BJ (cell line): ENCODE measurements around the genes RFX8, TGFBRAP1 and NCK2.

DNA sequence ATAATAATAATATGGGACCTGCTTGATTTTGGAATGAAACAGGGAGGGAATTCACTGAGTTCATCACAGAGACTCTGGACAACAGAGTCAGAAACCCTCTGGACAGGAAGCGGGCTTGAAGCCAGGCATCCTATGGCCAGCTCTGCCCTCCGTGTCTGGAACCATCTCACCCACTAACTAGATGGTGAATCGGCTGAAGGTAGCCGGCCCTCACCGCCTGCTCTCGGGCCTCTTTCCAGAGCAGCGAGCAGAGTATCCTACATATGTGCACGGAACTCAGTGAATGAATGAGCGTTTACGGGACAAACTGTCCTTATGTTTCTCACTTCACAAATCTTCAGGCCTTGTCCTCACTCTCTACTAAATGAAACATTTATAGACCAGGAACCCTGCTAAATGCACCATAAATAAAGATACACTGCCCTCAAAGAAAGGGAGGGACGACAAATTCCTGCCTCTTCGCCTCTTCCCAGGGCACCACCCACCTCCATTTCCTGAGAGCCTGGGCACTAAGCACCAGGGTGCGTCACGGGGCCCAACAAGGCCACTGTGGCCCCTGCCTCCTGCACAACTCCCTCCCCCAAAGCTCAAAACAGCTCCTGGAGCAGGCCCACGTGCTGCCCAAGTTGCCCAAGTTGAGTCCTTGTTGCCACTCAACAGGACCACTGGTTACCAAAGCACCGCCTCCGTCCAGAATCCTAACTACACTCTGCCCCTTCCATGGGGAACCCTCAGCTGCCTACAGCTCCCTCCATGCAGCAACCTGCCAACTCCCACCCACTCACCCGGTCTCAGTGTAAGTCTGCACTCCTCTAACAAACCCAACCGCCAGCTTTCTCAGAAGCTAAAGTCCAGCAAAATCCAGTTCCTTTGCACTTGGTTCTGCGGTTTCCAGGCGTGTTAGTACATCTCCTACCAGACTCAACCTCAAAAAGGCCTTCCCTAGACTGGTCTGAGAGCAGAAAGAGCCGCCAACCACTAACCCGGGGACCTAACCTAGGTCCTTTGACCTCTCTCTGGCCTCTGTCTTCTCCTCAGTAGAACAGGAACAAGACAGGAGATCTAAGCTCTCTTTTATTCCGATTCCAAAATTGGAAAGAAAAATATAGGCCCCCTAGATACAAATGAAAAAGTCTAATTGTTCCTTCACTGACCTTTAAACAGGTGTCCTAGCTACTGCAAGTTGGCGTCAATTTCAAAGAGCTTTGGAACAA lies 1.5 kb downstream of the TBC1D8 start:
- CAGE, long polyA plus RNA: no peak
- RRBS: no CpG with 5 or more reads among the region's 25 CpGs

- CAGE, long polyA plus RNA: no peak
- RRBS: no CpG with 5 or more reads among the region's 10 CpGs
Observed at GRCh38 chr2:101223736-101224277, 28.9 kb upstream of the CNOT11 start.

DNA sequence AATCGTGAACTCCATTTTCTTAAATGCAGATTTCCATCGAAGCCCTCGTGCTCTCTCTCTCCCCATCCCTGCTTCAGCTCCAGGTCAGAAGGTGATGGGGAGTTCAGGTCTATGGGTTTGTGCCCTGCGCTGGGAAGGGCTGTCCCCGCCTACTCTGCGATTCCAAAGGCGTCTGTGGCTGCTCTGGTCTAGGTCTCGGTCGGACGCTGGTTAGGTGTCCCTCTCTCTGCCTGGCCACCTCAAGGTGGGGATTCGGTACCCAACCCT lies 856 bp downstream of the CREG2 start:
- CAGE, long polyA plus RNA: no peak
- RRBS: no CpG with 5 or more reads among the region's 11 CpGs

- CAGE, long polyA plus RNA: no peak
- RRBS: no CpG with 5 or more reads among the region's 3 CpGs
Observed at GRCh38 chr2:101396254-101396700, 9.0 kb upstream of the CREG2 start.

- CAGE, long polyA plus RNA: no peak
- RRBS: no CpG with 5 or more reads among the region's 7 CpGs
Observed at GRCh38 chr2:101473114-101473595, 1.8 kb downstream of the RFX8 start.

- CAGE, long polyA plus RNA: no peak
- RRBS: no CpG with 5 or more reads among the region's 12 CpGs
Observed at GRCh38 chr2:101474917-101475481, at the start of gene RFX8. TSS of gene RFX8 (minus strand) at chr2:101475112.

GRCh38 chr2:101834180-101834664 lies 136.7 kb downstream of the MAP4K4 start:
- CAGE, long polyA plus RNA: start-site peak on the plus strand at chr2:101834452-101834458, 290 and 131 reads in 2 replicates
- RRBS: no CpG with 5 or more reads among the region's 4 CpGs

DNA sequence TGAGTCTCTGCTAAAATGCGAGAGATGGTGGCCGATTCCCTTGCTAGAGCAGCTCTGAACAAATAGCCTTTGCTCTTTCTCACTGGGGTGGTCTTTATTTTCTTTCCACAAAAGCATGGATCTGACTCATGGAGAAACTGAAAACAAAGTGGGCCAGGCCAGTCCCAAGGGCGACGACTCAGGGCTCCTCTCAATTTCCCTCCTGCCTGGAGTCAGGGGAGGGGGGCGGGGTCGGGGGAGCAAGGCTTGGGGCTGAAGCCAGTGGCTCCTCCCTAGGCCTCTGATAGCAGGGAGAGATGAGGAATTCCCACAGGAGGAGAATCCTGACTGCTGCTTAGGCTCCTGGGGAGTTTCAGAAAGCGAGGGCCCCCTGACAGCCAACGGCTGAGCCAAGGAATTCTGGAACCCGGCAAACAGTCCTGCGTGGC lies 17.1 kb upstream of the IL1R2 start:
- CAGE, long polyA plus RNA: no peak
- RRBS: no CpG with 5 or more reads among the region's 10 CpGs

- CAGE, long polyA plus RNA: no peak
- RRBS: no CpG with 5 or more reads among the region's 8 CpGs
Observed at GRCh38 chr2:101998628-101999780, 7.2 kb downstream of the IL1R2 start.

GRCh38 chr2:102101743-102102169 lies 40.8 kb upstream of the IL1R1 start:
- CAGE, long polyA plus RNA: no peak
- RRBS: no CpG with 5 or more reads among the region's 5 CpGs

- CAGE, long polyA plus RNA: no peak
- RRBS: no CpG with 5 or more reads among the region's 5 CpGs
Observed at GRCh38 chr2:102110081-102110475, 32.5 kb upstream of the IL1R1 start.

DNA sequence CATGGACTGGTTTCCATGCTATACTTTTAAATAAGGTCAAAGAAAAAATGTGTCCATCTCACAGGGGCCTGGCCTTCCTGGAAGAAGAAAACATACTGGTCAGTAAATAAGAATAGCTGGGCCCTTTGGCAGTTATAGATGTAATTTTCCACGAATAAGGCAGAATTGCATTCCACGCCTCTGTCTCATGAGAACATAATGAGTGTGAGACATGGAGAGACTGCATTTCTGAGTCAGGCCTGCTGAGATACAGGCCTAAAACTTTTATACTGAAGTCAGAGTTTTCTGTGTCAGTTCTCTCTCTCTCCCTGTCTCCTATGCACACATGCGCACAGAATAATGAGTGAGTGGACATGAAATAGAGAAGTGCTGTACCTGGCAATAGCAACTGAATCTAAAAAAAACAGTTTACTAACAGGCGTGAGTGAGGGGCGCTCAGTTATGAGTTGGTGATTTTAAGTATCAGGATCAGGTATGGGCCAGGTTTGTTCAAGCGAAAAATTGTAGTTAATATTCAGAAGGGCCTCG lies 20.4 kb upstream of the IL1R1 start:
- CAGE, long polyA plus RNA: no peak
- RRBS: no CpG with 5 or more reads among the region's 7 CpGs

- CAGE, long polyA plus RNA: no peak
- RRBS: no CpG with 5 or more reads among the region's 3 CpGs
Observed at GRCh38 chr2:102144434-102144733, 1.8 kb downstream of the IL1R1 start.

DNA sequence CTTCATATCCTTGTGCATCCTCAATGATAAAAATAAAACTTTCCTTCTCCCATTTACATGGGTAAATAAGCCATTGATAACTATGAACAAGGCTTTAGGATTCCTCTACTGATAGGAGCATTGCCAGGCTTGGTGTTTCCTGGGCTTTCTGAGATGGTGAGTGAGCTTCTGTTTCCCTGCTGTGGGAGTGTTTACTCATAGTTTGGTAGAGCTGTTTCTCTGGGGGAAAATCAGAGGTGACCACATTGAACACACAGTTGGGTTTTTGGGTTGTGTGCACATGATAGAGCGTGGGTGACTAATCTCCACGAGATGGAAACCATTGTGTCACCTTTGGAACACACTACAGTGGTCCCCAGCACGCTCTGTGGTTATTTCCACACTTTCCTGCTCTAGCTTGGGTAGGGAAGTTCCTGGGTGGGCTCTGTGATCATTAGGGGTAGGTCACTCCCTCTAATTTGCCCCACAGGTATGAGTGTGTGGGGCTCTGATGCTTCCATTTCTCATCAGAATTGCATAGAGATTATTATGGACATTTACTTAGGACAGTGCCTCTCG lies 5.4 kb downstream of the IL1R1 start:
- CAGE, long polyA plus RNA: no peak
- RRBS: no CpG with 5 or more reads among the region's 4 CpGs

GRCh38 chr2:102708719-102709382 lies 27.8 kb downstream of the MFSD9 start:
- CAGE, long polyA plus RNA: no peak
- RRBS: no CpG with 5 or more reads among the region's 8 CpGs

DNA sequence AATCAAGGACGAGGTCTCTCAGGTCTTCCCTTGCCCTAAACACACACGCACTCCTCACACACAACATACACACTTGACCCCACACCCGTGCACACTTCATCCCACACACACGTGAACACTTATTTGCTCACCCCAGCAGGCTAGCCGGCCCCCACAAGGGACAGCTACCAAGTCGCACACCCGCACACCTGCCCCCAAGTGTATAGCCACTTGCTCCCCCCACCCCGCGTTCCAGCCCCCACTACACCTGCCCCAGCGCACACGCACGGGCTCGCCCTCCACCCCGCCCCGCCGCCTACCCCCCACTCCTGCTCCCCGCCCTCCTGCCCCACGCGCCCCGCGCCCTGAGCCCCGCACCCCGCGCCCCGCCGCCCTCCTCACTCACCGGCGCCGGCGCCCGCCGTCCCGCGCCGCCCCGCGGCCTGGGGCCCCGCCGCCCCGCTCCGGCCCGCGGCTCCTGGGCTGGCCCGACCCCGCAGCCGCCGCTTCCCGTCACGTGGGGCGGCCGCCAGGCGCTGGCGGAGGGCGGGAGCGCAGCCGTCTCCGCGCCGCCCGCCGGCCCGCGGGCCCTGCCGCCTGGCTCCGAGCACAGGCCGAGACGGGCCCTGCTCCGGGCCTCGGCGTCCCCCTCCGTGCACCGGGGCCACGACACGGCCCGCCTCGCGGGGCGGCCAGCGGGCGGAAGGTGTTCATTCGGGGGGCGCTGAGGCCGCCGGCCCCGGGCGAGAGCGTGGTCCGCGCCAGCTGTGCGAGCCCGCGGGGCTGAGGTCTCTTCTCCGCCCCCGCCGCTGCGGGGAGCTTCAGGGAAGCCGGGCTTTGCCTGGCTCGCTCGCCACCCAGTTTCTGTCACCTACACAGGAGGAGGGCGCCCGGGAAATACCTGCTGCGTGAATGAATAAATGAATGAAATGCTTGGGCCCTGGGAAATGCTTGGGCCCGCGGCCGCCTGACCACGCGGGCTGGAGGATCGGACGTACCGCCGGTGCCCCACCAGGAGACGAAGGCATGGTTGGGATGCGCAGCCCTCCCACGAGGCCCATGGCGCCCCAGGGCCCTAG lies at the start of gene TGFBRAP1:
TSS of gene TGFBRAP1 (minus strand) at position 496 of the 1,058 bp plus-strand sequence.
- CAGE, long polyA plus RNA: no peak
- RRBS: 2% methylated on average over 50 of the region's 115 CpGs

DNA sequence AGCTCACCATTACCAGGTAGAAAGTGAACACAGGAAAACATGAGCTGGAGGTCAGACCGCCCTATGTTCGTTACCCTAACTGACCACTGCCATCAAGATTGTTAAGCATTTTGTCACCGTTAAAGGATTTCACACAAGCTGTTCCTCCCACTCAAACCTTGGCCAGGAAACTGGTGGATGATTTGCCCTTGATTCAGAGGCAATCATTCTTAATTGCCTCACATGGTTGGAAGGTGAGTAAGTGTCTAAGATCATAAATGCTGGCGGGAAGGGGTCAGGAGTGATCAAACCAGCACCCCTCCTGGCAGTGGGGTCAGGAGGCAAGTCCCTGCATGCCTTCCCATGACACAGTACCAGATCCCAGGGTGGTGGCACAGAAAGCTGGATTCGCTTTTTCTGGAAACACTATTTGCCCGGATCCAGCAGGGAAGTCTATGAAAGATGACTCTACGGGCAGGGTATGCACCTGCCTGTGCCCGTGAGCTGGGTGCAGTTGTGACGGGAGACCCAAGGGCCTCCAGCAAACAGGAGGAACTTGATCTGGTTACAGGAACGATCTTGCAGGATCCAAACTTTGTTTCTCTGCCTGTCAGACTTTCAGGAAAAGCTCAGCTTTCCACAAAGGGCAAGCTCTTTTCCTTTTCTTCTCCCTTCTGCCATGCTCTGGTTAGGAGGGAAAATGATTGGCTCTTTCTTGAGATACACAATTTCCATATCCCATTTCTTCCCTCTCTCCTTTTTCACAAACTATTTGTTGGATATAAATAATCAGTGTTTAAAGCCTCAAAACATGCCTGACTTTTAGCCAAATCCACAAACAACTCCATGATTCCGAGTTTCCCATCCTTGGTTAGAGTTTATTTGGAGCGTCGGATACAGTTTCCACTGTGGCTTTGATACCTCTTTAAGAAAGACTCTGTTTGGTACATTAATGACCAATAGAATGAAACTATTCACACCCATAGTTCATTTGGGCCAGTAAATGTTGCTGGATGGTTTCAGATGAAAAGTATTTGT lies 5.6 kb upstream of the FHL2 start:
- CAGE, long polyA plus RNA: no peak
- RRBS: no CpG with 5 or more reads among the region's 13 CpGs

DNA sequence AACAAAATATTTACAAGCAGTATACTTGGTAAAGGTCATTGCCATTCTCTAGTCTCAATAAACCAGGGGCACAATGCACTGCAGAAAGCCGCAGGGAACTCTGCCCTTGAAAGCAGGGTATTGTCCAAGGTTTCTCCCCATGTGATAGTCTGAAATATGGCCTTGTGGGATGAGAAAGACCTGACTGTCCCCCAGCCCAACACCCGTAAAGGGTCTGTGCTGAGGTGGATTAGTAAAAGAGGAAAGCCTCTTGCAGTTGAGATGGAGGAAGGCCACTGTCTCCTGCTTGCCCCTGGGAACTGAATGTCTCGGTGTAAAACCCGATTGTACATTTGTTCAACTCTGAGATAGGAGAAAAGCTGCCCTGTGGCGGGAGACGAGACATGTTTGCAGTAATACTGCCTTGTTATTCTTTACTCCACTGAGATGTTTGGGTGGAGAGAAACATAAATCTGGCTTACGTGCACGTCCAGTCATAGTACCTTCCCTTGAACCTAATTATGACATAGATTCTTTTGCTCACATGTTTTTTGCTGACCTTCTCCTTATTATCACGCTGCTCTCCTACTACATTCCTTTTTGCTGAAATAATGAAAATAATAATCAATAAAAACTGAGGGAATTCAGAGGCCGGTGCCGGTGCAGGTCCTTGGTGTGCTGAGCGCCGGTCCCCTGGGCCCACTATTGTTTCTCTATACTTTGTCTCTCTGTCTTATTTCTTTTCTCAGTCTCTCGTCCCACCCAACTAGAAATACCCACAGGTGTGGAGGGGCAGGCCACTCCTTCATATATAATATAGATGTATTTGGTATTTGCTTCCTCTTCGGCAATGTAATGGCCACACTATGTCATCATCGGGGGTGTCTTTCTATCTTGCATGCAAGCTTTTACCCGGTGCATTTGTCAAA lies 26.7 kb upstream of the FHL2 start:
- CAGE, long polyA plus RNA: no peak
- RRBS: no CpG with 5 or more reads among the region's 17 CpGs

GRCh38 chr2:105467919-105468917 lies 69.4 kb upstream of the FHL2 start:
- CAGE, long polyA plus RNA: no peak
- RRBS: no CpG with 5 or more reads among the region's 14 CpGs

- CAGE, long polyA plus RNA: start-site peak on the plus strand at chr2:105744802-105744931, 20 and 10 reads in 2 replicates
- RRBS: under 1% methylated on average over 78 of the region's 106 CpGs
Observed at GRCh38 chr2:105744601-105745199, at the start of gene NCK2. TSS of gene NCK2 (plus strand) at chr2:105744912.